Umbilical cord (tissue), 2 donors: ENCODE measurements around a stretch of chr2.

GRCh38 chr2:236179158-236179850 is 11.1 kb upstream of the GBX2 start:
- RAMPAGE, long total RNA: no peak

- RAMPAGE, long total RNA: no peak
Measured at GRCh38 chr2:236261398-236261621, 2.9 kb downstream of the ASB18 start.

GRCh38 chr2:236338595-236339209 is 74.5 kb upstream of the ASB18 start:
- RAMPAGE, long total RNA: no peak

DNA sequence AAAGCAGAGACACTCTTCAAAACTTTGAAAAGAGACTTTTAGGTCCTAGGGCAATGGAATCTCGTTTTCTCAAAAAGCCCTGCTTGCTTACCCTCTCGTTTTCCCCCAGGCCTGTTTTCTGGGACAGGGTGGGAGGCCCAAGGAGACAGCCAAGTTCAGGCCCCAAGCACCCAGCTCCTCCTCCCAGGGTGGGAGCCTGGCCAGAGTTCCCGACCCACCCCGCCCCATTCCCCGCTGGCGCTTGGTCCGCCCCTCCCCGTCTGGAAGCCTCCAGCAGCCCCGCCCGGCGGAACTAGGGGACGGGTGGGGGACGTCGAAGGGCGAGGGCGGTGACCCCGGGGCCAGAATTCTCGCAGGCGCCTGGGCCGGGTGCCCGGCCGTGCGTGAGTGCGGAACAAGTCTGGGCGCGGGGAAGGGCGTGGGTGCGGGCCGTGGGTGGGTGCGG is 2.1 kb upstream of the ACKR3 start:
- RAMPAGE, long total RNA: no peak

DNA sequence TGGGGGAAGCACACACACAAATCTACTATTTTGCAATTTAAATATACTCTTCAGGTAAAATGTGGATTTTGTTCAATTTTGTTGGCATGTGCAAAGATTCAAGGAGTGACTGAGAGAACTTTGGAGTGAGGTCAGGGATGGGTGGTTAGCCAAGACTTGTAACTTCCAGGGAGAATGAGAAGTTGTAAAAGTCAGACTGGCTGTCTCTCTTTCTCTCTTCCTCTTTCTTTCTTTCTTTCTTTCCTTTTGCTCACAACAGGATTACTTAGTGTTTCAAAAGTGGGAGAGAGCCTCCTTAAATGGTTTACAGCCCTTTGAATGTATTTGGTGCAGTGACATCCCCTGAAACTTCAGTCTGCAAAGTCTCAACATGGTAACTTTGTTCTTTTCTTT is 995 bp downstream of the ACKR3 start:
- RAMPAGE, long total RNA: no peak

DNA sequence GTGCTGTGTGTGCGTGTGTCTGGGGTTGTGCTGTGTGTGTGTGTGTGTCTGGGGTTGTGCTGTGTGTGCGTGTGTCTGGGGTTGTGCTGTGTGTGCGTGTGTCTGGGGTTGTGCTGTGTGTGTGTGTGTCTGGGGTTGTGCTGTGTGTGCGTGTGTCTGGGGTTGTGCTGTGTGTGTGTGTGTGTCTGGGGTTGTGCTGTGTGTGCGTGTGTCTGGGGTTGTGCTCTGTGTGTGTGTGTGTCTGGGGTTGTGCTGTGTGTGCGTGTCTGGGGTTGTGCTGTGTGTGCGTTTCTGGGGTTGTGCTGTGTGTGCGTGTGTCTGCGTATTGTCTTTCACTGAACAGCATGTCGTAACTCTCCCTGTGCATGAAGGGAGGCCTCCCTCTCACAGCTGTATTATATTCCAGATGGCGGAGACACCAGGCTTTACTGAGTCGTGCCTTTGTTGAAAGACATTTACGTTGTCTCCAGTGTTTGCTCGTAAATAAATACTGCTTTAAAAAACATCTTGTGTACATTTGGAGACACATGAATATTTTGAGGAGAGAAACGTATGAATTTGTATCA is 5.8 kb downstream of the ACKR3 start:
- RAMPAGE, long total RNA: no peak

GRCh38 chr2:236577437-236578282 is 8.0 kb downstream of the ACKR3 start:
- RAMPAGE, long total RNA: no peak

DNA sequence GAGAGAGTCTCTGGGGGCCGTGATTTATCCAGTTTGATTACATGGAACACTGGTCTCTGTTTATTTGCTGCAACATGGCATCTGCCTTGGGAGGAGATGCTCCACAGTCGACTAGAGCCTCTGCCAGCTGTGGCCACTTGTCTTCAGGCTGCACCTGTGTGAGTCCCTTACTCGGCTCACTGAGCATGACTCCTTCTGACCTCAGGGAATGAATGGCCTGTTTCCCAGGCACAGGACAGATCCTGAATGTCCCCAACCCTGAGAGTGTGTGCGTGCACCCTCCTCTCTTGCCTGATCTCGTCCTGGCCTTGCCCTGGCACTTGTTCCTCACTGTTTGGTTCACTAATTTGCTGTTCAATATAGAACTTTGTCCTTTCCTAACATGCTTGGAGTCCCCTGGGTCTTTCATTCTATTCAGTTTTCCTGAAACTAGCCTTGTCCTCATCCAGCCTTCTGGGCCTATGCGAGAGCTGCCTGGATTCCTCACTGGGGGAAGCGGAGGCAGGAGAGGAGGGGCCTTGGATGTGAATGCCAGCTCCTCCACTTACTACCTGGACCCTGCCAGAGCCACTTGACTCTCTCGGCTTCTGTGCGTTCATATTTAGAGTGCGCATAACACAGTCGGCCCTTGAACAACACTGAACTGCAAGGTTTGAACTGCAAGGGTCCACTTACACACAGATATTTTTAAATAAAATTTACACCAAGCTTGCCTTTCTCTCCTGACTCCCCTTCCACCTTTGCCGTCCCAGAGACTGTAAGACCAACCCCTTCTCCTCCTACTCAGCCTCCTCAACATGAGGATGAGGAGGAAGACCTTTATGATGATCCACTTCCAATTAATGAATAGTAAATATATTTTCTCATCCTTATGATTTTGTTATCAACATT is 184.8 kb downstream of the ACKR3 start:
- RAMPAGE, long total RNA: no peak

GRCh38 chr2:236859826-236860463 is 225.7 kb upstream of the COPS8 start:
- RAMPAGE, long total RNA: no peak

DNA sequence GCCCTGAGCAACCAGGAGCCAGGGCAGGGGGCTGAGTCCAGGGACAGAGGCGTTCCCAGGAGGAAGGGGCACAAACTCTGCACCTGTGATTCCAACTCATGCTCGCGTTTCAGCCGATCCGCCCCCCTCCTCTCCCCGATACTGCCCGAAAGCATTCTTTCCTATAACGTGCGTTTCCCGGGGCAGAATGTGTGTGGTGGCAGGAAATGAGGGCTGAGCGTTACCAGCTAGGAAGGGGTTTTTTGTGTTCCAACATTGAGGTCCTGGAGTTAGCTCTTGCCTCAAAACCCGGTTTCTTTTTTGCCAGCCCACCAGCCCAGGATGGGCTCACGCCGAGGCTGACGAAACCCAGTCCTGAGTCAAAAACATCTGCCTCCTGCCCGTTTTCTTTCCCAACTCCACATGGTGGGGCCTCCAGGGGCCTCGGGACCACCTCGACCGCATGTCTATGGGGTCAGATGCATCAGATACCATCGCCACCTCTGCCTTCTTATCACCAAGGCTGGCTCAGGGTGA is 113.8 kb upstream of the COPS8 start:
- RAMPAGE, long total RNA: no peak

DNA sequence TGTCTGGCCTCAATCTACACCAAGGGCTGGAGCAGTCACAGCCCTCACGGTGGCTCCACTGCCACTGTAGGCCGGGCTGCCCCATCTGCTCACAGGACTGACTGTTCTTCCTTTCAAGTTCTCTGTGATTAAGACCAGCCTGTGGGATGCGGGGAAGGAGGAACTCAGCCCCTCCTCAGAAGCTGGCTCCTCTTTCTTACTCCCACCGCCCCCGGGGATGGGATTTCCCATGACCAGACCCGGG is 106.0 kb downstream of the COPS8 start:
- RAMPAGE, long total RNA: no peak

- RAMPAGE, long total RNA: no peak
Measured at GRCh38 chr2:237278337-237279013, 135.5 kb downstream of the COL6A3 start.

GRCh38 chr2:237300039-237300385 is 114.0 kb downstream of the COL6A3 start:
- RAMPAGE, long total RNA: no peak

DNA sequence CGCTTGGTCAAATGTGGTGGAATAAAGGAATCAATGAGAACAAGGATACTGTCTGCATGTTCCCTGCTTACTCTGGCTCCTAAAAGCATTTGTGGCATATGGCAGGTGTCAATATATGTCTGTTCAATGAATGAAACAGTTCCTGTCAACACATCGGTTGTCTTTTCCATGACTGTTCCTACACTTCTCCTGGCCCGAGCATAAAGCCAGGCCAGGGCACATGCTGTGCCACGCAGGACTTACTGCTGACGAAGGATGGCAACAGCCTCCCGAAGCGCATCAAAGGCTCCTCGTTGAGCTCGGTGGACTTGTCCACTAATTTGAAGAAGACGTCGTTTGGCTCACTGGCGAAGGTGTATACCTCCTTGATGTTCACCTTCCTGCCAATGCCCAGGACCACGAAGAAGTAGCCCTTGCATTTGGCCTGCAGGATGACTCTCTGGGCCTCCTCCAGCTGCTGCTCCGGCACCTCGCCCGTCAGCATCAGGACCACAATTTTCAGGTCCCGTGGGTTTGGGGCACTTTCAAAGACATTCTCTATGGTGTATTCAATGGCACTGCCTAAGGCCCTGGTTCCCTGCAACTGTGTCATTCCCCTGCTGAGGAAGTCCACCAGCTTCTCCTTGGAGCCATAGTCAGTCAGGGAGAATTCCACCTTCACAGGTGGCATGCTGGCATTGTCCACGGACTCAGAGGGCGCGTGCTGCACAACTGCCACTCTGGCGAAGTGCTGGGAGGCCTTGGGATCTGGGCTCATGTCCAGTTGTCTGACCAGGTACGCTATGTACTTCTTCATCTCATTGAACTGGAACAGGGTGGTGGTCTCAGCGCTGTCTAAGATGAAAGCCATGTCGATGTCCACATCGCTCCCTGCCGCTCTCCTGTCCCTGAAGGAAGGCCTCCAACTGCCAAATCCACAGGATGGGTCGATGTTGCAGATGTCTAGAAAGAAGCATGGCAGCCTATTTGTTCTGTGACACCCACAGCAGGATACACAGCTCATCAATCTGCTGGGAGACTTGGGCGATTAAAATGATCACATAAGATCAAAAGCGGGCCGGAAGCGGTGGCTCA is 73.4 kb downstream of the COL6A3 start:
- RAMPAGE, long total RNA: start-site peak on the minus strand centred at position 417 of the sequence, 341 bp wide, 676 and 262 reads in 2 replicates; start-site peak on the minus strand centred at position 836 of the sequence, 108 bp wide, 81 and 28 reads in 2 replicates

DNA sequence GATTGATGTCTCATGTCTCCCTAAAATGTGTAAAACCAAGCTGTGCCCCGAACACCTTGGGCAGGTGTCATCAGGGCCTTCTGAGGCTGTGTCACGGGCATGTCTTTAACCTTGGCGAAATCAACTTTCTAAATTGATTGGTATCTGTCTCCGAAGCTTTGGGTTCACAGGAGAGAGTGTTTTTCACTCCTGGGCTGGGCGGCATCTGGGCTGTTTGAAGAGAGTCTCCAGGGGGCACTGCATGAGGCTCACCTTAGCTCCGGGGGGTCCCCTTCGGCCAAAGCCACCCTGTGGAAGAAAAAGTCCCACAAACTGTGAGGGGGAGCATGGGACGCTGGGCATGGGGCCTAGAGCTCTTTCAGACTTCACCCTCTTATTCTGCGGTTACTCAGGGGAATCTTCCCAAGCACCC is 59.3 kb downstream of the COL6A3 start:
- RAMPAGE, long total RNA: start-site peak on the minus strand centred at position 271 of the sequence, 37 bp wide, 169 and 24 reads in 2 replicates

GRCh38 chr2:237358982-237359629 is 54.9 kb downstream of the COL6A3 start:
- RAMPAGE, long total RNA: start-site peak on the minus strand at chr2:237359036-237359089, 246 and 36 reads in 2 replicates; start-site peak on the minus strand at chr2:237359214-237359244, 109 and 23 reads in 2 replicates

DNA sequence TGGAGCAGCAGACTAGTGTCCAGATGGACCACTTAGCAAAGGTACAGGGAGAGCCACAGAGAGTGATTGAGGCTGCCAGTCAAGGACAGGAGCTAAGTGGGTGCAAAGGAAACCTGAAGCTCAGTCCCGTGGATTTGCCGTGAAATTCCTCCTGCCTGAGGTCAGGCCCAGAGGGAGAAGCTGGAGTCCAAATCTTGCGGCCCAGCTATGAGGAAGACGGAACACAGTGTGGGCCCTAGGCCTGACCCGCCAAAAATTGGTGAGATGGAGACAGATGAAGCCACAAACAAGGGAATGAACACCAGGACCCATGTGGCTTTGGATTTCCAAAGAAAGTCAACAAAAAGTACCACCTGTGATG is 11.0 kb downstream of the COL6A3 start:
- RAMPAGE, long total RNA: no peak

GRCh38 chr2:237404951-237405339 is 9.0 kb downstream of the COL6A3 start:
- RAMPAGE, long total RNA: no peak

- RAMPAGE, long total RNA: no peak
Measured at GRCh38 chr2:237438075-237438659, 24.2 kb upstream of the COL6A3 start.

DNA sequence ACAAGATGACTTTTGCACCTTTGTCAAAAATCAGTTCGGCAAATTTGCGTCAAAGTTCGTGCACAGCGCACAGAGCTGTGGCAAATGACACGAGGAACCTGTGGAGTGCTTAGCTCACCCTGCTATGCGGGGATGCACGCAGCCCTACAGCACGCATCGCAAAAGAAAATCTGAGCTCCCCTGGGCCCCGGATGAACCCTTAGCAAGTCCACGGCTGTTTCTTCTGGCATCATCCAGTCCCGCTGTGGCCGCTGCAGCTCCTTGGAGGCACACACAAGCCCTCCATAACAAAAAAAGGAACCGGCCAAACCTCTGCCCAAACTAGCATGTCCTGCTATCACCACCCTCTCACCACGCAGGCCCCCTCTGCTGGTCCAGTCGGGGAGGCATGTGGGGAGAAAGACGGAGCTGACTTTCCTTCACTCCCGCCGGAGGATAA is 35.6 kb upstream of the MLPH start:
- RAMPAGE, long total RNA: no peak